ENCODE data around the gene ERBIN.

GRCh38 chr5:64180543-64181290, 15.1 kb downstream of the RNF180 start:
- PRO-cap, 3 experiments = no peak in any of the 3 experiments

GRCh38 chr5:64786337-64786724, 17.6 kb downstream of the CWC27 start:
- PRO-cap, 3 experiments = no peak in any of the 3 experiments

- PRO-cap, 3 experiments = no peak in any of the 3 experiments
These were observed 258.5 kb downstream of the CWC27 start for GRCh38 chr5:65027280-65027591.

- PRO-cap, 3 experiments = no peak in any of the 3 experiments
These were observed 297.7 kb downstream of the CWC27 start for GRCh38 chr5:65066471-65066758.

DNA sequence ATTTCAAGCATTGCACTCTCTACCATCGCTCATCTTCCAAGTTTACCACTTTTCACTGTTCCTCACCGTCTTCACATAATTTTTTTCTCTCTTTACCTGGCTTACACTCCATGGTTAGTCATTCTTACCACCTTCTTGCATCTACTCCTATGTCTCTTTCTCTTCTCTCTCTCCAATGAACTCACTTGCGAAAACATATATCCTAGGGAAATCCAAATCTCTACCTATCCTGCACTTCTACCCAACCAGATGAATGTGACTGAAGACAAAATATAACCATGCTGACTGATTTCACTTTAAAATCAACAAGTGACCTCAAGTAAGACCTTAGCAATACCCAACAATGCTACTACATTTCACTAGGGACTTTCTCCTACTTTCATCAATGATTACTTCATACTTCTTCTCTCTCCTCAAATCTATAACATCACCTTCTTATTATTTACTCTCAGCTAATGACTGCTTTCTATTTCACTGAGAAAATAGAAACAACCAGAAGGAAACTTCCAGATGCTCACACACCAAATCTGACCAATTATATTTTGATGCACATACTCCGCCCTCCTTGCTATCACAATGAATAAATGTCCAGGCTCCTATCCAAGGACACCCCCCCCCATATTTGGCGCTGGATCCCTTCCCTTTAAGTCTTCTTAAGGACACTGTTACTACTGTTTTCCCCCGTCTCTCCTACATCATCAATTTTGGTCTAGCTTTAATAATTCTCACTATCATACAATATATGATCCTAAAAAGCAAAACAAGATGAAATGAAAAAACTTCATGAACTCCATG, 79.4 kb downstream of the ADAMTS6 start:
- PRO-cap, 3 experiments = no peak in any of the 3 experiments

DNA sequence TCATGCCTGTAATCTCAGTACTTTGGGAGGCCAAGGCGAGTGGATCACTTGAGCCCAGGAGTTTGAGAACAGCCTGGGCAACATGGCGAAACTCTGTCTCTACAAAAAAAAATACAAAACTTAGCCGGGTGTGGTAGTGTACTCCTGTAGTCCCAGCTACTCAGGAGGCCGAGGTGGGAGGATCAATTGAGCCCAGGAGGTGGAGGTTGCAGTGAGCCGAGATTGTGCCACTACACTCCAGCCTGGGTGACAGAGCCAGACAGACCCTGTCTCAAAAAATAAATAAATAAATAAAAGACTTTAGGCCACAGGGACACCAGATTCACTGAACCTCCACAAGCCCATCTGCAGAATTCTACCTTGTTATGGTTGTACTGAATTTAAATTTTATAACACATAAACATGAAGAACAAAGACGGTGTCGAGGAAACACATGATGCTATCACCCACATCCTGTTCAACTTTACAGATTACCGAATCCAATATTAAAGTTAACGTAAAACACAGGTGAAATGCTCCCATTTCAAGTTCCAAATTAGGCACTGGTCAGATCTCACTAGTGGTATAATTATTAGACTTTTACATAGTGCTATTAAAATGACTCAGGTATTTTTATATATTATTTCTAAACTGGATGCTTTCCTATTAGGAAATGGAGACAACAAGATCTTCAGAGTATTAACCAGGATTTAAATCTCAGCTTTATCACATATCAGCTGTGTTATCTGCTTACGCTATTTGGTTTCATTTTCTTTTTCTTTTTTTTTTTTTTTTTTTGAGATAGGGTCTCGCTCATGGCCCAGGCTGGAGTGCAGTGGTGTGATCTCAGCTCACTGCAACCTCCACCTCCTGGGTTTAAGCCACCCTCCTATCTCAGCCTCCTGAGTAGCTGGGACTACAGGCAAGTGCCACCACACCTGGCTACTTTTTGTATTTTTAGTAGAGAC, 2.3 kb downstream of the SGTB start:
- PRO-cap, 3 experiments = peak in 1 of 3 experiments; most common plus-strand start position 497 of the sequence (in 1)

- PRO-cap, 3 experiments = no peak in any of the 3 experiments
These were observed 101.2 kb upstream of the ERBIN start for GRCh38 chr5:65825100-65825681.

DNA sequence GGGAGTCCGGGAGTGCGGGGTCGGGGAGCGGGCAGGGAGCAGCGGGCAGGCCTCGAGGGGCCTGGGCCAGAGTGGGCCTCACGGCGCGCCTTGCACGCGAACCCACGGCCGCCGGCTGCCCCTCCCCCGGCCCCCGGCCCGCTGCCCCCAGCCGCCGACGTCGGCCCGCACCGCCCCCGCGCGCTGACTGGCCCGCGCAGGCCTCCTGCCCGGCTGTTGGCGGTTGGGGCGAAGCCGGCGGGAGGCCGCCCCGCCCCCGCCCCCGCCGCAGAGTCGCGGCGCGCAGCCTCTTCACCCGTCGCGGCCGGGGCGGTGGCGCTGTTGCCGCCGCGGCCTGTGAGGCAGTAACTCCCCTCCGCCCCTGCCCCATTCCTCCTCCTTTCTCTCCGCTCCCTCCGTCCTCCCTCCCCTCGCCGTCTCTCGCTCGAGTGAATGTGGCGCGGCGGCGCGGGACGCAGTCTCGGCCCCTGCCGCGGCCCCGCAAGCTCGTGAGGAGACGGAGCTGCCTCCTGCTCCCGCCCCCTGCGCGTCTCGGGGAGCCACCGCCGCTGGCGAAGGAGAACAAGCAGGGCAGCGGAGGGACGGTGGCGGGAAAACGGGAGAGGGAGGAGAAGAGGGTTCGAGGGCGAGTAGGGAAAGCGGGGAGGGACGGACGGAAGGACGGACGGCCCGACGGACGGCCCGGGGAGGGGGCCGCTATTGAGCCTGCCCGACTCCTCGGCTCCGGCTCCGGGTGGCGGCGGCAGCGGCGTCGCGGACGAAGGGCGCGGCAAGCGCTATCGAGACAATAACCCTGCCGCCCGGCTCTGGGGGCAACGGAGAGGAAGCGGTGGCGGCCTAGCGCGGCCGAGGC, 686 bp upstream of the ERBIN start:
- PRO-cap, 3 experiments = peak in 3 of 3 experiments; most common plus-strand start position 298 of the sequence (in 2); most common minus-strand start position 117 of the sequence (in 3)

- PRO-cap, 3 experiments = peak in 3 of 3 experiments; most common plus-strand start chr5:65926610 (in 3); most common minus-strand start chr5:65926498 (in 3)
These were observed at the start of gene ERBIN for GRCh38 chr5:65926316-65926937. ERBIN (plus strand) TSS chr5:65926575.

DNA sequence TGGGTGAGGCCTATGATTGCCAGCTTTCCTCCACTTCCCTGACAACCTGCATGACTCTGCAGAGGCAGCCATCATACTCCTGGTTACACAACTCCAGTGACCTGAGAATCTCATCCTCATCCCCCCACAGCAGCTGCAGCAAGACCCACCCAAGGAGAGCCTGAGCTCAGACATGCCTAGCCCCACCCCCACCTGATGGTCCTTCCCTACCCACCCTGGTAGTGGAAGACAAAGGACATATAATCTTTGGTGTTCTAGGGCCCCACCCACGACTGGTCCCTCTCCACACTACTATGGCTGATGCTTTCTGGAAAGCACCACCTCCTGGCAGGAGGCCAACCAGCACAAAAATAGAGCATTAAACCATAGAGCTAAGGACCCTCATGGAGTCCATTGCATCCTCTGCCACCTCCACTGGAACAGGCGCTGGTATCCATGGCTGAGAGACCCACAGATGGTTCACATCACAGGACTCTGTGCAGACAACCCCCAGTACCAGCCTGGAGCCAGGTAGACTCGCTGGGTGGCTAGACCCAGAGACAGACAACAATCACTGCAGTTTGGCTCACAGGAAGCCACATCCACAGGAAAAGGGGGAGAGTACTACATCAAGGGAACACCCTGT, 42.9 kb upstream of the SREK1 start:
- PRO-cap, 3 experiments = no peak in any of the 3 experiments

GRCh38 chr5:66163497-66164017, 19.5 kb downstream of the SREK1 start:
- PRO-cap, 3 experiments = no peak in any of the 3 experiments

DNA sequence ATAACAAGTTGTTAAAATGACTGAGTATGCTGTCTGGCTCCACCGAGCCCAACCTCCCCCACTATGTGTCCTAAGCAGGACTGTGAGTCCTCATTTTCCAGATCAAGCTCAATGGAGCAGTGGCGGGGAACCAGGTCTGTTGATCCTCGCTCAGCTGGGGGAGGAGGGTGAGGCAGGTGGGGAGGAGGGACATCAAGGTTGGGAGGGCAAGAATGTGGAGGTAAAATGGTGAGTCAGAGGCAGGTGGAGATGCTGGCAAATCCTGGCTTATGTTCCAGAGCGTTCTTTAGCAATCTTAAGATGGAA, 63.9 kb downstream of the SREK1 start:
- PRO-cap, 3 experiments = no peak in any of the 3 experiments

DNA sequence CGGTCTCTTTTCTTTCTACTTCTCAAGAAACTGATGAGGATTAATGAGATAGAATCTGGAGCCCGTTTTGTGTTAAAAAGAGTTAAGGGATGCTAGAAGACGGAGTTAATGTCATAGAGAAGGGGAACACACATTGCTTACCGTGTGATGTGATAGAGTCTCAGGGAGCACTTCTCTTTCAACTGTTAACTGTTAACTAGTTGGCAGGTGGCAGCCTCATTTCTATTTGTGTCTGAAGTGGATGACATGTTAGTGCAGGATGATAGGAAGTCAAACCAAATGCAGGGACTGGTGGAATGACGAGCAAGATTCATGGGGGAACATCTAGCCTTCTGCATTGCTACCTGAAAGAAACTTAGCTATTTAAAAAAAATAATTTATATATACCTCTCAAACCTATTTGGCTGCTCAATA, 222.7 kb downstream of the MAST4 start:
- PRO-cap, 3 experiments = no peak in any of the 3 experiments

DNA sequence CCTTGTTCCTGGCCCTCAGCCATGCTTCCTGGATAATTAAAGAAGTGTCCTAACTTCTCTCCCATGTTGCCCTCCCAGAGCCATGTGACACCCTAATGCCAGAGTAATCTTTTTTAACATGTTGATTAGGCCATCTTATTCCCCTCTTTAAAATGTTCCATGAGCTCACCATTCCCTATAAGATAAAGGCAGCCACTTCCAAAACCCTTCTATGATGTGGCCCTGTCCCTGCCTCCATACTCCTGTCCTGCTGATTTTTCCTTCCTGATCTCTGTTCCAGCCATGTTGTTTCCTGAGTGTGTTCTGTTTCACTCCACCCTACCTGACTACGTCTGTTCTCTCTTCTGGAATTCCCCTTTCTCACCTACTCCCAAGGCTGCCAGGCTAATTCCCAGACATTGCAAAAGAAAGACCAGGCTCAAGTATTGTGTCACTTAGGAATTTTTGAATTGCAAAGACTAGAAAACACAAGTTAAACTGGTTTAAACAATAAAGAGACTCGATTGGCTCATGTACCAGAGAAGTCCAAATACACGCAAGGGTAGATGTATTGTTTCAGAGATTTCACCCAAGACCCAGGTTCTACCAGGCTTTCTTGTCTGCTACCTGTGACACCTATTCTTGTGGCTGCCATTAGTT, 295.3 kb downstream of the MAST4 start:
- PRO-cap, 3 experiments = no peak in any of the 3 experiments

DNA sequence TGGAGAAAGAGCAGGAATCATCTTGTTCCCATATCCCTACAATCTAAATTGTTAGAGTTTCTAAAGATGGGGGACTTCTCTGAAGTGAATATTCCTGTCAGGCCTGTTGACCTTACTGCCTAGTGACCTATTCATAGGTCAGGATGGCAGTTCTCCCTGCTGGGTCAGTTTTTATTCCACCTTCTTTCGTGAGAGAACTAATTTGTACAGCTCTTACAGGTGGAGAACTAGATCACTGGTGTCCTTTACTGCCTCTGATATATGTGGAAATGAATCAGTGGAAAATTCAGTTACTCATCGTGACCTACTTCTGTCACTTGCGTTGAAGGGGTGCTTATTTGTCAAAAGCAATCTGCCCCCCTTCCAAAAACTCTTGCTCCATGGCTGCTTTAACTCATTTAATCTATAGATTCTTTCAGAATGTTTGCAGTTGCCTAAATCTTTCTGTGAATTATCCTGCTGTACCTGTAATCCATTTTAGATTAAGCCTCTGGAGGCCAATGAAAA, 164.9 kb downstream of the CD180 start:
- PRO-cap, 3 experiments = no peak in any of the 3 experiments

DNA sequence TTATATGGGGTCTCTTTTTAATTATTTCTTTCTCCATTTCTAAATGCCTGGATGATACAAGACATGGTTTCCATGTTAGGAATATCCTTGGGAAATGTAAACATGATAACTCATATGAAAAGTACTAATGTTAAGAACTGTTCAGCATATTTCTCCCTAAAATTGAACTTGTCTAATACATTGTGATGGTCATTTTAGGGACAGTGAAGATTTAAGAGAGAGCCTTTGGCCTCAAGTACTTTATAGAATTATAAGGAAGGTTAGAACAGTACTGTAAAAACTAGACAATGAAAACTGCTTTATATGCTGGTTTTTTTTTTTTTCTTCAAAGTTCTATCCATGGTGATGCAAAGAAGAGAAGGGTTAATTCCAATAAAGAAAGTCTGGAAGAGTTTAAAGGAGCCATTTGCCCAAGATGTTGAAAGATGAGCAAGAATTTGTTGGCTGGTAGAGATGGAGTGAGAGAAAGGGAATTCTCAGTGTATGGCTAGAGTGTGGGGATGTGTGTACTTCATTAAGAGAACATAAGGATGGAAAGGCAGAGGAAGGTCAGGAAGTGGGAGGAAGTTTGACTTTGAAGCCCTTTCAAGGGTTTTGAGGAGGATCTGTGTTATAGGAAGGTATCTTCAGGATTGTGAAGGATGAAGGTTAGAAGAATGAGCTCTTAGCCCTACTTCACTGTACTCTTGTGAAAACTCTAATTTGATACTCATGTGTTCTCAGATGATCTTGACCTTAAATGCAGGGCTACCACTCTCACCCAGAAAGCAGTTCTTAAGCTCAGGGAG, 141.7 kb downstream of the CD180 start:
- PRO-cap, 3 experiments = no peak in any of the 3 experiments

GRCh38 chr5:67156238-67156730, 40.3 kb downstream of the CD180 start:
- PRO-cap, 3 experiments = no peak in any of the 3 experiments

GRCh38 chr5:67806636-67807102, 408.9 kb upstream of the PIK3R1 start:
- PRO-cap, 3 experiments = no peak in any of the 3 experiments

DNA sequence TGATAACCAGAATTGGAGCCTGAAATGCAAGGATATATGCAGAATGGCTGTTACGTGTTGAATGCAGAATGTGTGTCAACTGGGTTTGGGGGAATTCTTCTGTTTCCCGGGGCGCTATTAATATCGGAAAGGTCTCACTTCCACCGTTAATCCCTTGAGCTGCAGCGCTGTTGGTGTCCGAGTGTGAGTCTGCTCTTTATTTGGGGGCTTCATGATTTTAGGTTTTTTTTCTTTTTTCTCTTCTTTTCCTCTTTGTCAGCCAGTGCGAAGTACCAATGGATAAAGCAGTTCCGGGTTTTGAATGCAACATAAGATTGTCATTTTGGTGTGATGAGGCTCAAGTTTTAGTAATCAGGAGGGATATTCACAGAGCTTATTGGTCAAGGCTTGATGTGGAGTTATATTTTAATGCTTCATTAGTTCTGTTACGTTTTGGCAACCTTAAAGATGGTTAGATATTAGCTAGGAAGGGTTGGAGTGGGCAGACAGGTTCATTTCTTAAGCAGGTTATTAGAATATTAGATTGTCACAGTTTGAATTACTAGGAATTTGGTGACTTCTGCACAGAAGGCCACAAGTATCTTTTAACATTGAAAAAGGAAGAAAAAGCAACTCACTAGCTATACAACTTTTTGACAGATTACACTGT, 1.4 kb downstream of the PIK3R1 start:
- PRO-cap, 3 experiments = peak in 3 of 3 experiments; most common plus-strand start position 149 of the sequence (in 1); most common minus-strand start position 191 of the sequence (in 3)

GRCh38 chr5:68220204-68220718, 4.7 kb downstream of the PIK3R1 start:
- PRO-cap, 3 experiments = no peak in any of the 3 experiments